ENCODE data around the genes LONRF3, CT47C1, TMEM255A and LAMP2.

DNA sequence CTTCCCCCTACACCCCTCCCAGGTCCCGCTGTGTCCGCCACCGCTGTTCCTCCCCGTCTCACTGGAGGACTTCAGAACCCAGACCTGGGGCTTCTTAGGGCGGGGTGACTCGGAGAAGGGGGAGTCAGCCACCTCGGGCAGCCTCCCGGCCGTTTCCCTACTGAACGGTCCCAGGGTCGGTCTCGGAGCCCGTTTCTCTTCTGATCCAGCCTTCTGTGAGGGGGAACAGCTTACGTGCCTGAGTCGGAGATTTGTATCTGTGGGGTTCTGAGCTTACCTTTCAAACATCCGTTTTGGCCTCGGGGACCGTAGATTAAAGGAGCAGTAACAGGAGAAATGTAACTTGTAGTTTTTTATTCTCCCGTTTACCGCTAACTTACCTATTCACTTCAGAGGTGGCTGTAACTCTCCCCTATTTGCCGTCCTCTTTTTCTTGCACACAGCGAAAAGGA, 761 bp downstream of the WDR44 start:
- PRO-cap, 2 experiments, result peak in 2 of 2 experiments; most common plus-strand start position 160 of the sequence (in 1); most common minus-strand start position 60 of the sequence (in 2)

DNA sequence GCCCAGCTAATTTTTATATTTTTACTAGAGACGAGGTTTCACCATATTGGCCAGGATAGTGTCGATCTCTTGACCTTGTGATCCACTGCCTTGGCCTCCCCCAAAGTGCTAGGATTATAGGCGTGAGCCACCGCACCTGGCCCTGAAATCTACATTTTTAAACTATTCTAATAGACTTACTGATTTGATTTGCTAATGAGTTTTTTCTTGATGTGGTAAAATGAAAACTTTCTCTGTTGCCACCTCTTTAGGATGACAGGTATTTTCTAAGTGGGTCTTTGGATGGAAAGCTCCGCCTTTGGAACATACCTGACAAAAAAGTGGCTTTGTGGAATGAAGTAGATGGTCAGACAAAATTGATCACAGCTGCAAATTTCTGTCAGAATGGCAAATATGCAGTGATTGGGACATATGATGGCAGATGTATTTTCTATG, 54.5 kb upstream of the DOCK11 start:
- PRO-cap, 2 experiments, result no peak in any of the 2 experiments

GRCh38 chrX:118497461-118498014, 1.9 kb downstream of the DOCK11 start:
- PRO-cap, 2 experiments, result no peak in any of the 2 experiments

DNA sequence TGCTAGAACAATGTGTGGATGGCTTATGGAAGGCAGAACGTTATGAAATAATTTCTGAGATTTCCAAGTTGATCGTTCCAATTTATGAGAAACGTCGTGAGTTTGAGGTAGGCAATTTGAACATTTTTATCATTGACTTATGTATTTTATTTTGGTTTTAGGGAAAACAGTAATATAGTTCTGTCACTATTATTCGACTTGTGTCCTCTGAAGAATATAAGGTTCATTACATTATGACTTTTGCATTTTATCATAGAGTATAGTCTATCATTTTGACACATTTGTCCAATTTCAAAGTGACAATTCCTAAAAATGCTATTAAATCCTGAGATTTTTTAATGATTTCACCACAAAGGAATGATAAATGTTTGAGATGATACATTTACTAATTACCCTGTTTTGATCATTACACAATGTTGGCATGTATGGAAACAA, 56.4 kb upstream of the IL13RA1 start:
- PRO-cap, 2 experiments, result no peak in any of the 2 experiments

GRCh38 chrX:118724877-118725297, 2.5 kb upstream of the IL13RA1 start:
- PRO-cap, 2 experiments, result no peak in any of the 2 experiments

- PRO-cap, 2 experiments, result no peak in any of the 2 experiments
These were observed 13.6 kb downstream of the IL13RA1 start for GRCh38 chrX:118740945-118741394.

GRCh38 chrX:118768319-118768938, 41.0 kb downstream of the IL13RA1 start:
- PRO-cap, 2 experiments, result no peak in any of the 2 experiments

GRCh38 chrX:118775131-118775641, 47.8 kb downstream of the IL13RA1 start:
- PRO-cap, 2 experiments, result no peak in any of the 2 experiments

DNA sequence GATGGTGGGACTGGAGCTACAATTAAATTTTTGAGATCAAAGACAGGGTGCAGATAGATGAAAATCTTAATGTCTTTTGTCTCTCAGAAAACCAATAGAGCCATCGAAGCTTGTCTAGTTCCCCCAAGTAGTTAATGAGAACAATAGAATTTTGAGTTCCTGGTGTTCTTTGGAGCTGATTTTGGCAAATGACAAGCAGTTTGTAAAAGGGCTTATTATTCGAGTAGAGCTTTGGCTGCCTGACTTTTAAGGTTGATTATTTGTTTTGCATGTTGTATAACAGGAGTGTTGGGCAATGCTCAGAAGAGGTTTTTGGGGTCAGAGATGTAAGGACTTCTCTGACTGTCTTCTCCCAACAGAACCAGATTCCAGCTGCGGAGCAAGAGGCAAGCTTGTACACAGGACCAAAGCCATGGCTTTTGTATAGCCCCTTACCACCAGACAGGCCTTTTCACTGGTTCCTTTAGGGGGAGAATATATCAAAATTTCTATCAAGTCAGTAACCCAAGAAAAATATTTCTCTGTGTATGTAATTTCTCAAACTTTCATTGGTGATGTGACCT, 30.0 kb downstream of the ZCCHC12 start:
- PRO-cap, 2 experiments, result no peak in any of the 2 experiments

DNA sequence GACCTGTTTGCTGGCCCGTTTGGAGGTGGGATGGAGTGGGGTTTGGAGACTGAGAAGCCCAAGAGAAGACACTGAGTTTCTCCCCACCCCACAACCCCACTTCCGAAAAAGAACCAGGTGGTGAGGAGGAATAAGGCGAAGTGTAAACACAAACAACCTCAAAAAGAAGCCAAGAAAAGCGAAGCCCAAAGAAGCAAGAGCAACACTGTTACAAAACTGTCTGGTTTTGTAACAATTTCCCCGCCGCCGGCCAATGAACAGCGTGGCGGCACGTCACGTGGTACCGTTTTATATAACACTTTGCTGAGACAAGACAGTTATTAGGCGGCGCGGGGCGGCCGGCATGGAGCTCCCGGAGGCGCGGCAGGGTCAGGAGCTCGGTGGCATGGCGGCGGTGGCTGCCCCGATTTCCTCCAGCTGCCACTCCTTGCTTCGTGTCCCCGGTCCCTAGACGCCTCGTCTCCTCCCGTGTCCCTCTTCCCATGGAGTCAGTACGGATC, at the start of gene LONRF3:
Gene LONRF3 (plus strand): TSS at position 320 of the 500 bp plus-strand sequence.
- PRO-cap, 2 experiments, result peak in 2 of 2 experiments; most common plus-strand start position 320 of the sequence (in 2); most common minus-strand start position 201 of the sequence (in 1)

GRCh38 chrX:118988587-118989125, 14.2 kb downstream of the LONRF3 start:
- PRO-cap, 2 experiments, result peak in 1 of 2 experiments; most common plus-strand start chrX:118988951 (in 1)

DNA sequence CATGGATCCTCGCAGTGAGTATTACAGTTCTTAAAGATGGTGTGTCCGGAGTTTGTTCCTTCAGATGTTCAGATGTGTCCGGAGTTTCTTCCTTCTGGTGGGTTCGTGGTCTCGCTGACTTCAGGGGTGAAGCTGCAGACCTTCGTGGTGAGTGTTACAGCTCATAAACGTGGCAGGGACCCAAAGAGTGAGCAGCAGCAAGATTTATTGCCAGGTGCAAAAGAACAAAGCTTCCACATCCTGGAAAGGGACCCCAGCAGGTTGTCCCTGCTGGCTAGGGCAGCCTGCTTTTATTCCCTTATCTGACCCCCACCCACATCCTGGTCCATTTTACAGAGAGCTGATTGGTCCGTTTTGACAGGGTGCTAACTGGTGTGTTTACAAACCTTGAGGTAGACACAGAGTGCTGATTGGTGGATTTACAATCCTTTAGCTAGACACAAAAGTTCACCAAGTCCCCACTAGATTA, 45.2 kb upstream of the CT47C1 start:
- PRO-cap, 2 experiments, result no peak in any of the 2 experiments

DNA sequence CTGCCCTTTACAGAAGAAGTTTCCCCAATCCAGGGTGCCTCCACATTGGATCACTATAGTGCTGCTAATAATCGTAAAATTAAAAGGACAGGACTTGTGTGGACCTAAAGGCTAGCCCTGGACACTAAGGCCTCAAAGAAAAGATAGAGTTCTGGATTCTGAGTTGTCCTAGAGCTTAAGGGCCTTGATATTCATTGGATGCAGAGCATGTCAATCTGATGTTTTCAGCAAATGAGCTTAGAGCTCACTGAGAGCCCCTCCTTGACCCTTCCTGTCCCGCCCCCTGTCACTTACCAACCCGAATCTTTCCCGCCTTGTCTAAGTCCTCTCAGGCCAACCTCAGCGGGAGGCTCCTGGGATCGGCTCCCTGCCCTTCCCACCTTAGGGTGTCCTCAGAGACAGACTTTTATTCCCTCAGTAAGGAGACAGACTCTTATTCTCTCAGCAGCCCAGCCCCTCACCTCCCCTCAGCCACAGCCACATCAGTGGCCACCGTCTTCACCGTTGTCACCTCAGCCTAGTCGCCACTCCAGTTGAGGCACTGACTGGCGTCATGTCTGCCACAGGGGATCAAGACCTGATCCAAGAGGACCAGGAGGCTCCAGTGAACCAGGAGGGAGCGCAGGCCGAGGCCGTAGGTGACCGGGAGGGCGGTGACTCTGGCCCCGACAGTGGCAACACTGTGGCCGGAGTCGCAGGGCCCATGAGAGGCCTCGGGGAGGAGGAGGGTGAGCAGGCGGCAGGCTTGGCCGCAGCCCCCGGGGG, at the start of gene CT47C1:
Gene CT47C1 (plus strand): TSS at position 321 of the 765 bp plus-strand sequence.
- PRO-cap, 2 experiments, result no peak in any of the 2 experiments

DNA sequence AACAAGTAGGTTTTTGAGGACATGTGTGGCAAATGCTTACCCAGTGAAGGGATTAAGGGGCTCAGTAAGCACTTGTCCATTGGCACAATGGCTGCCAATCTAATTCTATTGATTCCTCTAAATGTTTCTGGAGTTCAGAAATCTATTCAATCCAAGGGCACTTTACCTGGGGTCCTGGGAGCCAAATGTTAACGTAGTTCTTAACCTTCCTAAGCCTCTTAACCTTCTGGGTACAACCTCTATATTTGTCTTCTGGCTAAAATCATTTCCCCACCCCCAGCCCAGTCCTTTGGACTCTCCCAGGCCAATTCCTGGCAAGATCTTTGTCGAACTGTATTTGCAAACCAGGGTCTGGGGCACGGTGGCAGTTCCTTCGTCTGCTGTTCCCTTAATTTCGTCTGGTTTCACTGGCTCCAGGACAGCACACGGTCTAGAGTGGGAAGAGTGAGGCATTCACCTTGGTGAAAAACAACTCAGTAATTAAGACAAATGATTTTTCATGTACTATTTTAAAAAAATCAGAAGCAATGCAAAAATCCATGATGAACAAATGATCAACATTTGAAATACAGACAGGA, 834 bp upstream of the SLC25A5 start:
- PRO-cap, 2 experiments, result no peak in any of the 2 experiments

DNA sequence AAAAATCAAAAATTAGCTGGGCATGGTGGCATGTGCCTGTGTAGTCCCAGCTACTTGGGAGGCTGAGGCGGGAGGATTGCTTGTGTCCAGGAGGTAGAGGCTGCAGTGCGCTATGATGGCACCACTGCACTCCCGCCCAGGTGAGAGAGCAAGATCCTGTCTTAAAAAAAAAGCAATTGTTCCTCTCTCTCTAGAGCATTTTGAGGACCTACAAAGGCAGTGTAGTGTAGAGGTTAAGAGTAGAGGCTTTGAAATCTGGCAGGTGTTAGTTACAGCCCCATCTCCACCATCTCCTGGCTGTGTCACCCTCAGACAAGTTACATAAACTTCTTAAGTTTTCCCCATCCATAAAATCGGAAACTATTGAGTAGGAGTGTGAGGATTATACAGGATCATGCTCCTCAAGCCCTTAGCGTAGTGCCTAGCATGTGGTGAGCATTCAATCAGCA, 16.3 kb downstream of the SEPTIN6 start:
- PRO-cap, 2 experiments, result peak in 2 of 2 experiments; most common minus-strand start position 99 of the sequence (in 1)

GRCh38 chrX:119758653-119759099, 288 bp downstream of the SOWAHD start:
- PRO-cap, 2 experiments, result no peak in any of the 2 experiments

- PRO-cap, 2 experiments, result peak in 2 of 2 experiments; most common plus-strand start chrX:120244840 (in 2); most common minus-strand start chrX:120245179 (in 2)
These were observed 5.8 kb upstream of the ZBTB33 start for GRCh38 chrX:120244480-120245545.

- PRO-cap, 2 experiments, result no peak in any of the 2 experiments
These were observed at the start of gene TMEM255A for GRCh38 chrX:120310980-120311803. TMEM255A (minus strand) TSS chrX:120311461.

DNA sequence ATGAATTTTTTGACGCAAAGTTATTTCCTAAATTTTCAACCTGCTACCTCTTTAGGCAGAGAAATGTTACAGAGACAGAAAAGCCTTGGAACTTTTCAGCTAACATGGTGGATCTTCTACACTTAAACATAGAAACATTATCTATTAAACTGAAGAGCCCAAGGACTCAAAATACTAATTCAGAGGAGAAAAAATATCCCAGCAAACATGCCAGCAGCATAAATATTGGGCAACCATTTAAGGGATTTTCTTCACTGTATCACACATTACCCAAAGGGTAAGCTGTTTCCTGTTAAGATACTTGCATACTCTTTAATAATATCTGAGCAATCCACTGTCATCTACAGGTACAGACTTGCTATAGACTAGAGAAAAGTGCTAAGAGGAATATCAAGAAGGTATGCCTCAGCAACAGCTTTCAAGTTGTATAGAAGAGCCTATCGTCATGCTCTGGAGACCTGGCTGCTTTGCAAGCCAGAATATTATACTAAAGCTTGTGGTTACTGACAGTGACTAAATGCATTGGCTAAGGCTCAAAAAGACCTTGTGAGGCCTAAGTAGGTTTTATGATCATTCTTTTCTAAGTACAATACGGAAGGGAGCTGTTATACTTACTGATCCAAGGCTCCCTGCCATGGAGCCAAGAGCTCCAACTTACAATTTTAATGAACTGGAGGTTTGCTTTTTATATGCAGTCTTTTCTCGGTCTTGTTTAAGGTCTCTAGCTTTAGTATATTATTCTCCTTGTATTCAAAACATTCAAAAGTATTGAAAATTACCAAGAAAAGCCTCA, 11.4 kb downstream of the LAMP2 start:
- PRO-cap, 2 experiments, result no peak in any of the 2 experiments

- PRO-cap, 2 experiments, result peak in 2 of 2 experiments; most common minus-strand start chrX:120469296 (in 2)
These were observed at the start of gene LAMP2 for GRCh38 chrX:120468205-120469726. LAMP2 (minus strand) TSS chrX:120469296.

Measured in monocyte (primary cell).